Measurements from ENCODE around the genes OR10A6 and C11orf16.

GRCh38 chr11:7524322-7525283, 10.8 kb downstream of the PPFIBP2 start:
- PRO-cap, 4 experiments, result no peak in any of the 4 experiments
- RAMPAGE, long total RNA, 2 experiments, result no peak in any of the 2 experiments
- RRBS, result no CpG with 5 or more reads among the region's 8 CpGs

DNA sequence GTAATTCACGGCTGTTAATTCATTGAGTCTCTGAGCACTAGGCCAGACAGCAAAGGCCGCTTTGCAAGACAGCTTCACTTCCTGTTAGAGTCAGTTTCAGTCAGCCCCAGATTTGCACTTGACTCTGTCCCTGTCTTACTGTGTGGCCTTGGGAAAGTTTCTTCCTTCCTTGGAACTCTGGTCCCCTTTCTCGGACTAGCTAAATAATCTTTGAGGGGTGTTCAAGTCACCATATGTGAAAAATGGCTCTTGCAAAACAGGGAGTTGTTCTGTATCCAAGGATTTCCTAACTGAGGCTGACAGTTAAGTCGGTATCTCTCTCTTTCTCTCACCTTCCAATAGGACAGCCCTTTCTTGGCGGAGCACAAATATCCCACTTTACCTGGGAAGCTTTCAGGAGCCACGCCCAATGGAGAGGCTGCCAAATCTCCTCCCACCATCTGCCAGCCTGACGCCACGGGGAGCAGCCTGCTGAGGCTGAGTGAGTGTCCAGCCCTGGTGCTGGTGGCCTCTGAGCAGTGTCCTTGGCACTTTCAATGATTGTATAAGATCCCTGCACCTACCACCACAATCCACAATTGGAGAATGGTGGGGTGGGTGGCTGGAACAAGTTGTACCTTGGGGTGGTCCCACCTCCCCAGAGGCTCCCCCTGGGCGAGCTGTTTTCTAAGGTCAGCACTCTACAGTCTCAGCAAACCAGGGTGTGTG, 33.8 kb downstream of the CYB5R2 start:
- PRO-cap, 4 experiments, result no peak in any of the 4 experiments
- RAMPAGE, long total RNA, 2 experiments, result start-site peak on the plus strand in 1 of 2 experiments, centred at position 373 of the sequence, 5 reads per replicate
- RRBS, result no CpG with 5 or more reads among the region's 9 CpGs

GRCh38 chr11:7931137-7931658, at the start of gene OR10A6:
OR10A6 (minus strand) TSS chr11:7931268.
- PRO-cap, 4 experiments, result no peak in any of the 4 experiments
- RAMPAGE, long total RNA, 2 experiments, result no peak in any of the 2 experiments
- RRBS, result no CpG with 5 or more reads among the region's 5 CpGs

- PRO-cap, 4 experiments, result no peak in any of the 4 experiments
- RAMPAGE, long total RNA, 2 experiments, result start-site peak on the minus strand in 1 of 2 experiments, at chr11:8464772-8464983 at its widest, 5 reads per replicate
- RRBS, result no CpG with 5 or more reads among the region's 3 CpGs
Measured at GRCh38 chr11:8464665-8465169, 129.3 kb downstream of the STK33 start.

DNA sequence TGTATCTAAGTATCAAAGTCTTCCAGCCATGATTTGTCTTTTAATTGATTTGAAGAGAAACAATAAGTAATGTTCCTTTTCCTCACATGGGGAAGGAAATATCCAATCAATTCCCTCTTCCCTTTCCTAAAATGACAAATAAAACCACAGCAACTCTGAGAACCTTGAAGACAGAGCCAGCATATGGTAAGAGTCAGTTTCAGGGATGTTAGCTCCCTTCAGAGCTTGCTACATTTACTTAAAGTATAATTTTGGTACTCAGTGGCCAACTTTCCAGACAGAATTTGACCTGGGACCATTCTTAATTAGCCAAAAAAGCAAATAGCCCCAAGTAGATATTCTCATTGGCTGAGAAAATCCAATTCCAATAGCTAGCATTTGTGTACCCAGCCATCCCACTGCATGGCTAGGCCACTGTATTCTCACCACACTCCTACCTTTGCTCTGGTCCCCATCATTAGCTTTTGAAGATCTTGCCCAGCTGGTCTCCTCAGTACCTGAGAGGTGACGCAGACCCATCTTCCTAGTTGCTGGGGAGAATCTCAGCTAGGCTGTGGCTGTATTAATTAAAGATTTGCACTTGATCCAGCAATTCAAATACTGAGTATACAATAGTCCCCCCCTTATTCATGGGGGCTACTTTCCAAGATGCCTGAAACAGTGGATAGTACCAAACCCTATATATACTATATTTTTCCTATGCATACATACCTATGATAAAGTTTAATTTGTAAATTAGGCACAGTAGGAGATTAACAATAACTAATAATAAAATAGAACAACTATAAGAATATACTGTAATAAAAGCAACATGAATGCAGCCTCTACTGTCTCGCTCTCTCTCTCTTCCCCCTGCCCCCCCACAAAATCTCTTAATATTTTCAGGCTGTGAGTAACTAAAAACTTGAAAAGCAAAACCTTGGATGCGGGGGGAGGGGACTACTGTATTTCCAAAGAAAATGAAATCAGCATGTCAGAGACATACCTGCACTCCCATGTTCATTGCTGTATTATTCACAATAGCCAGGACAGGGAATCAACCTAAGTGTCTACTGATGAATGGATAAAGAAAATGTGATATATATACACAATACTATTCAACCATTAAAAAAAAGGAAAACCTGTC, 19.4 kb downstream of the TRIM66 start:
- PRO-cap, 4 experiments, result no peak in any of the 4 experiments
- RAMPAGE, long total RNA, 2 experiments, result no peak in any of the 2 experiments
- RRBS, result no CpG with 5 or more reads among the region's 3 CpGs

DNA sequence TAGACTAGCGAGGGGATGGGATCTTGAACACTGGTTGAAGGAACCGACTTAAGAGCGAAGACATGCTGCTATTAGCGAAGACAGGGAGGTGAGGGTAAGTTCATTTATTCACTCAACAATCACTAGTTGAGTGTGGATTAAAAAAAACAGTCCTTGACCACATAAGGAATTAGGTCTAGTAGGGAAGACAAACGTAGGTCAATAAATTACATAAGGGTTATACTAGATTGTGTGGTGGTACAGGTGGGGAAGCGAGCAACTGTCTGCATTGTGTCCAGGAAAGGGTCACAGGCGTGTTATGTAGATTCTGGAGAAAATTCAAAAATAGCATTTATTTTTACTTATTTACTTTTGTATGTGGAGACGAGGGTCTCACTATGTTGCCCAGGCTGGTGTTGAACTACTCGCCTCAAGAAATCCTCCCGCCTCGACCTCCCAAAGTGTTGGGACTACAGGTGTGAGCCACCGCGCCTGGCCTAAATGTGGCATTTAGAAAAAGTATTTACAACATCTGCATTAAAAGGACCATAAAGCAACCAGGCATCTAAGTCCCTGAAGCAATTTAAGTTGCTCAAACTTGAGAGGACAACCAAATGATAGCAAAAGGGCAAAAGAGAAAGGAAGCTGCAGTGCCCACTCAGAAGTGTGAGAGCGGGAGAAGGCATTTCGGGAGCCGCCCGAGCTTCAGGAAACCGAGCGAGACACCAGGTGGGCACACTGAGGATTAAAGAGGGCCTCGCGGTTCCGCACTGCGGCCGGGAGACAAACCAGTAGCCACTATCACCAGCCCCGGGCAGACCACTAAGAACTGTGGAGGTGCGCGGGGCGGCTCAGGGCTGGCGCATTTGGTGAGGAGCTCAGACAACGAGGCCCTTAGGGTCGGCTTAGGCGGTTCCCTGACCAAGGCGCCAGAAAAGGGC, 620 bp downstream of the TRIM66 start:
- PRO-cap, 4 experiments, result peak in 3 of 4 experiments; most common plus-strand start position 640 of the sequence (in 3); most common minus-strand start position 803 of the sequence (in 1)
- RAMPAGE, long total RNA, 2 experiments, result no peak in any of the 2 experiments
- RRBS, result no CpG with 5 or more reads among the region's 33 CpGs

GRCh38 chr11:8707351-8708357, 25.1 kb downstream of the RPL27A start:
- PRO-cap, 4 experiments, result peak in 4 of 4 experiments; most common plus-strand start chr11:8708004 (in 3); most common minus-strand start chr11:8707678 (in 4)
- RAMPAGE, long total RNA, 2 experiments, result no peak in any of the 2 experiments
- RRBS, result no CpG with 5 or more reads among the region's 14 CpGs

DNA sequence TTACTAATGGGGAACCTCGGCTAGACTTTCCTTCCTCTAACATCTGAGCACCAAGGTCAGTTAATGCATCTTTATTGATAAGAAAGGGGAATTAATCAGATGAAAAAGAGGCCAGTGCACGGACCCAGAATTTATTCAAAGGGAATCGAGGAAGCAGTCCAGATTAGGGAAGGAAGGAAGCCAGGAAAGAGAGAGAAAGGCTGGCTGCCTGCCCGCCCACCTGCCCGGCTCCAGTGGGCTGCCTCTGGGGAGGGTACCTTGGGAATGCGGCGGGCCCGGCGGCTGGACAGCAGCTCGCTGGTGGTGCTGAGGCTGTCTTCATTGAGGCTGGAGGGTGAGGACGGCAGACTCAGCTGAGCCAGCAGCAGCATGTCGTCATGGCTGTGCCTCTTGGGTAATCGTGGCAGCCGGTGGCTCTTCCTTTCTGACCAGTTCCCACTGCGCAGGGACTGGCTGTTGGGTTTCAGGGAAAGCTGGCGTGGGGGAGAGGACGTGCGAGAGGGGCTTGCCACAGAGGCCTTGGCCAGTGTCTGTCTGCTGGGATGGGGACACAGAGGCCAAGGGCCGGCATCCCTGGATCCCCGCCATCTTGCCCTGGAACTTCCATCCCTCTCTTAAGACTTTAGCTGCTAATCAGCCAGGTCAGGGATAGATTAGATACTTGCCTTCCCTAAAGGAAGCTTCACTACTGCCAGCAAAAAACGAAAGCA, 32.9 kb downstream of the RPL27A start:
- PRO-cap, 4 experiments, result peak in 1 of 4 experiments; most common plus-strand start position 448 of the sequence (in 1); most common minus-strand start position 323 of the sequence (in 1)
- RAMPAGE, long total RNA, 2 experiments, result no peak in any of the 2 experiments
- RRBS, result 20% methylated on average over 4 of the region's 21 CpGs

DNA sequence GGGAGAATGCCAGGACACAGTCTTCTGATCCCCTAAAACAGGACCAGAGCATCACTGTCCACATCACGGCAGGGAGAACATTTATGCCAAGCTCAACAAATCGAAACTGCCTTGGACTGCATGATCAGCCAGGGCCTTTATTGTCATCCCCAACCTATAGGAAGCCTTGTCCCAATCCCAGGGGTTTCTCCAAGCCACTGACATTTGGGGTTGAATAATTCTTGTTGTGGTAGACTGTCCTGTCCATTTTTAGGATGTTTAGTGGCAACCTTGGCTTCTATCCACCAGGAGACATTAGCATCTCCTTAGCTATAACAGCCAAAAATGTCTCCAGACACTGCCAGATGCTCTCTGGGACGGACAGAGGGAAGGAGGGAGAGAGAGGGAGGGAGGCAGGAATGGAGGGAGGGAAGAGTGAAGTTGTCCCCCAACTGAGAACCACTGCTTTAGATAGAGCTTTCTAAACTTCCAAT, 37.2 kb downstream of the RPL27A start:
- PRO-cap, 4 experiments, result peak in 3 of 4 experiments; most common plus-strand start position 343 of the sequence (in 3)
- RAMPAGE, long total RNA, 2 experiments, result no peak in any of the 2 experiments
- RRBS, result no CpG with 5 or more reads among the region's 3 CpGs

DNA sequence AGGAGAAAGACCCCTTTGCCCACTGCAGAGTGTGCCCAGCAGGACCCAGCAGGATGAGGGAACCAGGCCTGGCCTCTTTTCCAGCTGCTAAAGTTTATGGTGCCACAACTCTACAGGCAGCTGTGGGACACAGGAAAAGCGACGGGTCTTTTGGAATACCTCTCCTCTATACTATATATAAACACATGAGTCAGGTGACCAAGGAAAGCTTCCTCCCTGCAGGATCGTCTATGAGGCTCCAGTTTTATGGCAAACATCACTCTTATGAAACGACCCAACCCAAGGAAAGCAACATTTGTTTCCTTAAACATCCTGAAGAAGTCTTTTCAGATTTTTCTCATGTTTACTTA, 2.3 kb downstream of the DENND2B start:
- PRO-cap, 4 experiments, result peak in 4 of 4 experiments; most common plus-strand start position 259 of the sequence (in 3); most common minus-strand start position 152 of the sequence (in 2)
- RAMPAGE, long total RNA, 2 experiments, result no peak in any of the 2 experiments
- RRBS, result no CpG with 5 or more reads among the region's 4 CpGs

DNA sequence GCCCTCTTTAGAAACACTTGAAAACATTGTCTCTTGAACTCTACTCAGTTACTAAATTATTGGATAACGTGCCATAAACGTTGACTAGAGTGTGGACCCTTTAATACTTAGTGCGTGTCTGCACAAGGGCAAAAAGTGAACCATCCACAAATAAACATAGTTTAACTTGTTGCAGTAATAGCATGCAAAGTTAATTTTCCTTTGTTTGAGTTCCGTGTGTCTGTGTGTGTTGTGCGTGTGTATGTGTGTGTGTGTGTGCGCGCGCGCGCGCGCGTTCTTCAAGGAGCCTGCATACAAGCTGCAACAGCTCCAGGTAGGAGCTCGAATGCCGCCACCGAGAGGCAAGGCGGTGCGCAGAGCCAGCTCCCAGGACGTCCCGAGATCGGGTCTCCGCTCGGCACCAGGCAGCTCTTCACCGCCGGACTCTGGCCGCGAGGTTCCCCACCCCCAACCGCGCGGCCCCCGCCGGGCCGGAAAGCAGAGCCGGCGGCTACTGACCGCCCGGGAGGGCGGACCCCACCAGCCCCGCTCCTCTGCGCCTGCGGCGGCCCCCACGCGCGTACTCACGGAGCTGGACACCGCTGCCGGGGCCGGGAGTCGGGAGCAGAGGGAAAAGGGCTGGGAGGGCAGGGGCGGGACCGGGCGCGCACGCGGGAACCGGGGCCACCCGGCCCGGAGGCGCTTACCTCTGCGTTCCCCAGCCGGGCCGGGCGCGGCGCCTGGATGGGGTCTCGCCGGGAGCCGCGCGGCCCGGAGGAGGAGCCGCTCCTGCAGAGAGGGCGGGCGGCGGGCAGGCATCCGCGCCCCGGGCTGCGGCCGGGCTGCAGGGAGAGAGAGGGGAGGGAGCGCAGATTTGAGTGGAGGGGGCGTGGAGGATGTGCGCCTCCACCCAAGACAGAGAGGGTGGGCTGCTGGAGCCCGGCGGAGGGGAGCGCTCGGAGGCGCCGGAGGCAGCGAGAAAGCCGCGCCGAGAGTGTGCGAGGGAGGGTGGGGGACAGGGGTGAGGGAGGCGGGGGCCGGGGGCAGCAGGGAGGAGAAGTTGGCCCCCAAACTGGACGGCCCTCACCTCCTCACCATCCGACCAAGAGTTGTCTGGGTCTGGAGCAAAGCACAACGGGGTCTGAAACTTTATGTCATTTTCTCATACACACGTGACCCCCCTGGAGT, 40.3 kb upstream of the AKIP1 start:
- PRO-cap, 4 experiments, result peak in 4 of 4 experiments; most common plus-strand start position 324 of the sequence (in 3); most common minus-strand start position 1,100 of the sequence (in 4)
- RAMPAGE, long total RNA, 2 experiments, result start-site peak on the minus strand in 1 of 2 experiments, centred at position 689 of the sequence, 20 reads per replicate
- RRBS, result 2% methylated on average over 39 of the region's 101 CpGs

- PRO-cap, 4 experiments, result no peak in any of the 4 experiments
- RAMPAGE, long total RNA, 2 experiments, result no peak in any of the 2 experiments
- RRBS, result no CpG with 5 or more reads among the region's 12 CpGs
Measured at GRCh38 chr11:8932753-8933296, at the start of gene C11orf16. C11orf16 (minus strand) TSS chr11:8932947.

DNA sequence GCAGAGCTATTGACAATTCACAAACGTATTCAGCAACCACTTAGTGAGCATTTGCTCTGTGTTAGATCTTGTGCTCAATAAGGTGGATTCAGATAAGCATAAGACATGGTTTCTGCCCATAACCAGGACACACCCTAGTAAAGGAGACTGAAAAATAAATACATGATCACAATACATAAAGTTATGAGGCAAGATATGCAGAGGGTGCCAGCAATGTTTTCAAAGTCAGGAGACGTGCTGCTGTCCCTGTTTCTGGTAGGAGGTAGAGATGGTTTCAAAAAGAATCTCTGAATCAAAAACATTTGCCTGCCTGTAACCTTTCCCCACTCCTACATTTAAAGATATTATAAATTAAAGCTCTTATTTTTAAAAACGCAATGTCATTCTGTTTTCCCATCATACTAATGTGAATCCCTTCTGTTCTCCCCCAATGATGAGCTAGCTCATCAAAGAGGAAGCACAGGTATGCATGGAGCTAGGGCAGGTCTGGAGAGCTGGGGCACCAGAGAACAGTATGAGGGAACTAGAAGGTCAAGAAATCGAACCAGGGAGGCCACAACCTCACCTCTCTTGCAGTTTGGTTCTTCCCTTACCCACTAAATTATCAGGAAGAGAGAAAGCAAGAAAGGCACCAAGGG, 1.2 kb downstream of the TMEM9B start:
- PRO-cap, 4 experiments, result no peak in any of the 4 experiments
- RAMPAGE, long total RNA, 2 experiments, result no peak in any of the 2 experiments
- RRBS, result no CpG with 5 or more reads among the region's 4 CpGs

DNA sequence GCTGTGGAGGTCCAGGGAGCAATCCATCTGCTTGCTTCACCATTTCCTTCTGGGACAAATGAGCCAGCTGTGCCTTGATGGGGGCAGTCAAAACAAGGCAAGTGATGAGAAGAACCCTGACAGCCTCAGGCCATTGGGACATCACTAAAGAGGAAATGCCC, 38.3 kb upstream of the WEE1 start:
- PRO-cap, 4 experiments, result no peak in any of the 4 experiments
- RAMPAGE, long total RNA, 2 experiments, result no peak in any of the 2 experiments

GRCh38 chr11:9586365-9587008, 13.0 kb downstream of the WEE1 start:
- PRO-cap, 4 experiments, result no peak in any of the 4 experiments
- RAMPAGE, long total RNA, 2 experiments, result no peak in any of the 2 experiments
- RRBS, result no CpG with 5 or more reads among the region's 6 CpGs

- PRO-cap, 4 experiments, result peak in 1 of 4 experiments; most common plus-strand start chr11:9662637 (in 1)
- RAMPAGE, long total RNA, 2 experiments, result no peak in any of the 2 experiments
- RRBS, result no CpG with 5 or more reads among the region's 4 CpGs
Measured at GRCh38 chr11:9662137-9662704, 1.7 kb upstream of the SWAP70 start.

GRCh38 chr11:9732331-9733192, 68.7 kb downstream of the SWAP70 start:
- PRO-cap, 4 experiments, result no peak in any of the 4 experiments
- RAMPAGE, long total RNA, 2 experiments, result no peak in any of the 2 experiments
- RRBS, result no CpG with 5 or more reads among the region's 13 CpGs

DNA sequence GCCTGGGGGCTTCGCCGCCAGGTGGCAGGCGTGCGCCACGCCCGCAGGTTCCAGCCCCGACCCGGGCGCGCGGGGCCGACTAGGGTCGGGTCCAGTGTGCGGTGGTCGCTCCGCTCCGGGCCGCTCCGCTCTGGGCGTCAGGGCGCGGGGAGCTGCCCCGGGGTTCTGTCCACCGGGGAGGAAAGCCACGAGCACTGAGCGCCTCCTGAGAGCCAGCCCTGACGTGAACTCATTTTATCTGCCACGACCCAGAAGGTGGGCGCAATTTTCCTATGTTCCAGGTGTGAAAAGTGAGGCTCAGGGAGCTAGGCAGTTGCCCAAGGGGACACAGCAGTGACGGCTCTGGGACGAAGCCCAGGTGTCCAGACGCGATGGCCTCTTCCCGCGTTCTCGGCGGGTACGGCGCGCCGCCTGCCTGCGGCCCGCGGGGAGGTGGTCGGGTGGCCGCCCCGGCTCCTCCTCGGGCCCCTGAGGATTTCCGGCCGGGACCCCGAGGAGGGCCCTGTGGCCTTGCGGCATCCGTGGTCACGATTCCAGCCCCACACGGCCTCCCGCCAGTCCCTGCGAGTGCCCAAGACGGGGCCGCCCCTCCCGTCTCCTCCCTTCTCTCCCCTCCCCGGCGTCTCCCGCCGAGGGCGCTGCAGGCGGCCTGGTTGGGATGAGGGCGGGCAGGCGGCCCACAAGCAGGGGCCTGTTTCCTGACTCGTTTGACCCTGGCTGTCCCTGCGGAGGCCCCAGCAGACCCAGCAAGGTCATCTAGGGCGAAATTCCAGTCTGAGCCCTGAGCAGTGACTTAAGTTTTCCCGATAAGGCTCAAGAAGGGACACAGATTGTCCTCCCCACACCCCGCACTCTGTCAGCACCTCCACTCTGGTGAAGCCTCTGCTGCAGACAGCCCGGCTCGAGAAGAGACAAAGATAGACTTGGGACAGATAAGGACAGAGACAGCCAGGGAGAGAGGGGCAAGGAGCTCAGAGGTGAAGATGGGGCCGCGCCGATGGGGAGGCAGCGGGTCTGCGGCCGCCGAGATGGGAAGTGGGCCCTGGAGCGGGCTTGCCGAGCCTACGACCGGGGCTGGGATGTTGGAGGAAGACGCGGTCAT, 94.7 kb downstream of the SWAP70 start:
- PRO-cap, 4 experiments, result peak in 4 of 4 experiments; most common plus-strand start position 46 of the sequence (in 3); most common minus-strand start position 533 of the sequence (in 4)
- RAMPAGE, long total RNA, 2 experiments, result start-site peak on the plus strand in 1 of 2 experiments, centred at position 65 of the sequence, 80 reads per replicate
- RRBS, result 1% methylated on average over 16 of the region's 88 CpGs

- PRO-cap, 4 experiments, result peak in 1 of 4 experiments; most common plus-strand start chr11:9765721 (in 1); most common minus-strand start chr11:9765601 (in 1)
- RAMPAGE, long total RNA, 2 experiments, result no peak in any of the 2 experiments
- RRBS, result no CpG with 5 or more reads among the region's 5 CpGs
Measured at GRCh38 chr11:9765382-9766079, 101.7 kb downstream of the SWAP70 start.

DNA sequence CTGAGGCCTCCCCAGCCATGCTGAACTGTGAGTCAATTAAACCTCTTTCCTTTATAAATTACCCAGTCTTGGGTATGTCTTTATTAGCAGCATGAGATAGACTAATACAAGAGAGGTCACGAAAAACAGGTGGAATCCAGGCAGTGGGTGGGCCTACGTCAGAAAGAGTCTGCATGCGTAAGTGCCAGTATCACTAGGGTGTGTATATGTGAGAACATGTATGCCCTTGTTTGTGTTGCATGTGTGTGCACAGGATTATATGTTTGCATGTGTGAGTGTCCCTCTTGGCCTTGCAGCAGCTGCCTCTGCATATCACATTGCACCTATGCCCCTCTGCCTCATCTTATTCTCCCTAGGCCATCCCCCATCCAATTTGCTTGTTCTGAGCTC, 104.1 kb downstream of the SWAP70 start:
- PRO-cap, 4 experiments, result peak in 2 of 4 experiments; most common plus-strand start position 122 of the sequence (in 2)
- RAMPAGE, long total RNA, 2 experiments, result no peak in any of the 2 experiments
- RRBS, result no CpG with 5 or more reads among the region's 3 CpGs